HT1080 (cell line): ENCODE data around the gene BMI1.

DNA sequence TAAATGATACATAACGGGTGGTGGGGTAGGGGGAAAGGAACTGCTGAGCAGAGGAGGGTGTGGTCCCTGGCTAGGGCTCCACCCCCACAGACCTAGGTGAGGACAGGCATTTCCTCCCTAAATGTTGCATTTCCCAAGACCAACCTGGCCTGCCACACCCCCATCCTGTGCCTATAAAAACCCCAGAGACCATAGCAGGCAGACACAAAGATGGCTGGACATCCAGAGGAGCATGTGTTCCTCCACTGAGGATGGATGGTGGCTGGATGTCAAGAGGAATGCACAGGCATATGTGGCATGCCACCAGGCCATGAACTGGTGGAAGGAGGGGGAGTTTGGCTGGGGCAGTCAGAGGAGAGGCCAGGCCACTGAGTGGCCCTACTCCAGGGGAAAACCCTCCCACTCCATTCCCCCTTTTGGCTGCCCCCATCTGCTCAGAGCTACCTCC, 104.0 kb downstream of the PLXDC2 start:
RAMPAGE:
- cytosol, long total RNA = no peak
- long total RNA = no peak
- nucleus, long total RNA = no peak

DNA sequence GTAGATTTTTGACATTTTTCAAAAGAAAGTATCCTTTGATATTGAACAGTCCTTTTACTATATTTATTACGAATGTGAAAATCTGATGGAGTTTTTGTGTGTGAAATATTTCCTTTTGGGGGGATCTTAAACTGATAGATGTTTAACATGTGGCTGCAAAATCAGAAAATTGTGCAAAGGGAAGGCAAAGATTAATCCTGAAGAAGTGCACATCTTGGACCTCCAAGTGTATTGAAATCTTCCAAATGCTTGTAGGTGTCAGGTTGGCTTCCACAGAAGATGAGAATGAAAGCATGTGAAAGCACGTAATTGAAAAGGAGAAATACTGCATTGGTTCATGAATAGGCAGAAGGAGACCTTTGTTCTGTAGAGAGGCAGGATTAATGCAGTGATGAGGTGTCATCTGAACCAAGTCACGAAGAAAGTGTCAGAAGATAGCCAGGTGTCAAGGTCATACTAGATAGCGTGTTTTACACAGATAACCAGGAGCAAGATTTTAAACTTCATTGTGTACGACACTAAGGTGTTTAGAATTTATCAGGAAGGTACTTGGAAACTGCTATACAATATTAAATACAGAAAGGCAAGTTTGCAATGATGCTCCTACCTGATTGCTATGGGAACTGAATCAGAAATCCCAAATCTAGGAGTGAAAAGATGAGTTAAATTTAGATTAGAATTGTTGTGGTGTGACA, 193.2 kb downstream of the PLXDC2 start:
RAMPAGE:
- cytosol, long total RNA = no peak
- long total RNA = no peak
- nucleus, long total RNA = no peak

RAMPAGE:
- cytosol, long total RNA = no peak
- long total RNA = no peak
- nucleus, long total RNA = no peak
Observed at GRCh38 chr10:20091569-20091992, 275.3 kb downstream of the PLXDC2 start.

DNA sequence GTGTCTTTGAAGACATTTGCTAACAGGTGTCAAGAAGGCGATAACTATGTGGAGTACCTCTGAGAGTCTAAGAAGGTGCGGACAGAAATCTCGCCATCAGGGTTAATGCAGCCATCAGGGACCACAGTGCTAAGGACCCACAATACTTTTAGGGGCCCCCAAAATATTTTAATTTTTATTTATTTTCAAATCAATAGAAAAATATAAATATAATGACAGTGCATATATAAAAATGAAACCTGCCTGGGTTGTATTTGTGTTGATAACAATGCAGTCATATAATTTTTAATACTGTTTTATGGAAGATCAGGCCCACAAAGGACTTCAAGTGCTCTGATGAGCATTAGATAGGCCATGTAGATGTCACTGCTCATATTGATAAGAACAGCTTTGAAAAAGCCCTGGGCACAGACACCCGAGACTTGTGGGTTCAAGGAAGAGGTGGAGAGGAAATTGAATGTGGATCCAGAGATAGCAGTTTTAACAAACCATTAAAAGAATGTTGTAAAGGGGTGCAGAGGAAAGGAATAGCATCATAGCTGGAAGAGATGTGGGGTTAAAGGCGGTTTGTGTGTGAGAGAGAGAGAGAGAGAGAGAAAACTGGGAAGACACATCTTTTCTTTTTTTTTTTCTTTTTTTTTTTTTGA, 286.9 kb downstream of the PLXDC2 start:
RAMPAGE:
- cytosol, long total RNA = no peak
- long total RNA = no peak
- nucleus, long total RNA = no peak

RAMPAGE:
- cytosol, long total RNA = no peak
- long total RNA = no peak
- nucleus, long total RNA = no peak
Observed at GRCh38 chr10:20929993-20930638, 33.0 kb upstream of the NEBL start.

GRCh38 chr10:21159194-21159702, 262.1 kb upstream of the NEBL start:
RAMPAGE:
- cytosol, long total RNA = no peak
- long total RNA = no peak
- nucleus, long total RNA = no peak

DNA sequence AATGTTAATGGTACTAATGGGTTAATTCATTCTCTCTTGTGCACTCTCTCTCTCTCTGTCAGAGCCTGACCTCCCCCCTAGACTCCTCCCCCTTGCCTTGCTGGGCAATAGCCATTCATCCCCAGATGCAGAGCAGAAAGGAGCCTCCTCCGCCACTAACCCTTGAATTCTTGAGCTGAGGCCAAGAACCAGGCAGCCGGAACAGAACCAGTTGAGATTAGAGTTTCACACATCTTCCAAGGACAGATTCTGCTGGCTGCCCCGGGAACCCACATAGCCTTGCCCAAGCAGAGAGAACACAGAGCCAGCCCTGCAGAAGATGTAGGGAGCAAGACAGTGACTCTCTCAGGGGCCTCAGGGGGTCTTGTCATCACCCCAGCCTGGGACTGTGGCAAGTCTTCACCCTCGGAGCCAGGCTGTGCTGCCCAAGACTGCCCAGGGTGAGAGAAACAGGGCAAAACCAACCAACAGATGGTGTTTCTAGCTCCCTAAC, 209.5 kb downstream of the SKIDA1 start:
RAMPAGE:
- cytosol, long total RNA = no peak
- long total RNA = no peak
- nucleus, long total RNA = no peak

RAMPAGE:
- cytosol, long total RNA = no peak
- long total RNA = no peak
- nucleus, long total RNA = no peak
Observed at GRCh38 chr10:21497128-21497640, 28.3 kb downstream of the SKIDA1 start.

DNA sequence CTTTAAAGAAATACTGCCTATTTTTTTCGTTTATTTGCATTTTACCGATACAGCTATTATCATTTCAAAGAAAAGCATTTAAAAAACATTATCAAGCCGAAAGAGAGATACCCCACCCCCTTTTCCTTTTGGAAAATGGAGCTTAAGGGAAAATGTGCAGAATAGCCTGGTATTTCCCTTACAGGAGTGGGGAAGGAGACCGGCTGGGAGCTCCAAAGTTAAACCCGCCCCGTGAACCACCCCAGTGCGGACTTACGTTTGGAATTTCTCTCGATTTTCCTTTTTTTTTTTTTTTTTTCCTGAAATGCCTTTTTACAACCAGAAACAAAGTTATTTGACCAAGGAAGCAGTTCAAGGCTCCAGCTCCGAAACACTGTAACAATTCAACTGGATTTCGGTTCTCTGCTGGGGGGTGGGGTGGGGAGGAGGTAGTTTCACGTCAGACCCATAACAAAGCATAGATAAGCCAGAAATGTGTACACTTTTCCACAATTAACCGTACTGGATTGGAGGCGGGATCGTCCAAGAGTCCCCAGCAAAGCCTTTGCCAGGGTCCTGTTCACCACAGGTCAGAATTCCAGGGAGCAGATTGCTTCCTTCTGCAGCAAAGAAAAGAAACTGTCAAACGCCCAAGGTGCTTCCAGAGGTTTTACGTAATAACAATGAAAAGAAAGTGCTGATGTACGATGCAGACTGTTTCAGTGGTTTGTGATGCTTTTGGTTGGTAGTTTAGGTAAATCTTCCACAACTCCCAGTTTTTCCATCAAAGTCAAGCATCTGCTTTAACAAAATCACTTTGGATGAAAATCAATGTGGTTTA, 6.7 kb downstream of the SKIDA1 start:
RAMPAGE:
- cytosol, long total RNA = no peak
- long total RNA = no peak
- nucleus, long total RNA = no peak

DNA sequence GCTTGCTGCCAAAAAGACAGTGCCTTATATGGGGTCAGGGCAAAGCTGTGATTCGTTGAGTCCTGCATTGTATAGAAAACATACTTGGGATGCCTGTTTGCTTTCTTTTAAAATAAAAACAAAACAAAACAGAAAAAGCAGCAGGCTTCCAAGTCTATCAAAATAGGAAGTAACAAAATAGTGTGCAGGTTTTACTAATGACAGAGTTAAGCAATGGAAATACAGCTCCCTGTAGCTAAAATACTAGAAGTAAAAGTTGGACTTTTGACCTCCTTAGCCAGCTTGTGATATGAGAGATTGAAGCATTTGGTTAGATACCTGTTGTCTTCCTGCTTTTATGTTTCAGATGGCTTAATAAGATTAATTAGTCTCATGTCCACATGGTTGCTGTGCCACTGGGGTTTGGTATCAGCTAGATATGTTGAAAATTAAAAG, 190.9 kb downstream of the MLLT10 start:
RAMPAGE:
- cytosol, long total RNA = no peak
- long total RNA = no peak
- nucleus, long total RNA = no peak

GRCh38 chr10:22002656-22003610, 597 bp downstream of the DNAJC1 start:
RAMPAGE:
- cytosol, long total RNA = no peak
- long total RNA = no peak
- nucleus, long total RNA = no peak

DNA sequence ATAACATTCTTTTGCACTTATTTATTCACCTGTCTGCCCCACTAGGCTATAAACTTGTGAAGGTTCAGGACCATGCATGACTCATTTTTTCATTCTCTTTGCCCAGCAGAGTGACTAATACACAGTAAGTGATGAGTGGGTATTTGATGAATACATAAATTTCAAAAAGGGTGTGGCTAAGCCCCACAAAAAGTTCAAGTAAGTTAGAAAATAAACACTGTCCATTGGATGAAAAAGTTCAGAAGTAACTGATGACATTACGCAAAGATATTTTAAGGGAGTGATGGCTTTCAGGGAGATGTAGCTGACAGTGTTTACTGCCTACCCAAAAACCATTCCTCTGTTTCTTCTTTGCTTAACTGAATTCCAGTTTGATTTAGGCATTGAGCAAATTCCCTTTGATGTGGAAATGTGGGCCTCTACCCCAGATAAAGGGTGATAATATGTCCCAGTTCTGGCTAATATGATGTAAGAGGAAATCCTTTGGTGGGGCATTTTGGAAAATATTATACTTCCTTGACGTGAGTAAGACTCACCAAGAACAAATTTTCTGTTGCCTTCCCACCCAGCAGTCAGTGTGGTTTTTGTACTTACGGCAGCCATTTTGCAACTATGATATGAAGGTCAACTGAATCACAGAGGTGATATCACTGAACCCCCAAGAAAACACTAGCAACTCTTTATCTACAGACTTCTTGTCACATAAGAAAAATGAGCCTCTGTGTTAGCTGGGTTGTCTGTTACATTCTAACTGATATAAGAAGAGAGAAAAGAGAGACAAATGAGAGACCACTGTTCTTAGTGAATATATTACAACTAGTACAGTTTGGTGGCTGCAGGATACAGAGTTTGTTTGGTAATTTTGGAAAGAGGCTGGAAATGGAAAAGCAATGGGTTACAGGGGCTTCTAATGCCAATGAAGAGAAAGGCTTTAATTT, 29.1 kb upstream of the EBLN1 start:
RAMPAGE:
- cytosol, long total RNA = no peak
- long total RNA = no peak
- nucleus, long total RNA = no peak

DNA sequence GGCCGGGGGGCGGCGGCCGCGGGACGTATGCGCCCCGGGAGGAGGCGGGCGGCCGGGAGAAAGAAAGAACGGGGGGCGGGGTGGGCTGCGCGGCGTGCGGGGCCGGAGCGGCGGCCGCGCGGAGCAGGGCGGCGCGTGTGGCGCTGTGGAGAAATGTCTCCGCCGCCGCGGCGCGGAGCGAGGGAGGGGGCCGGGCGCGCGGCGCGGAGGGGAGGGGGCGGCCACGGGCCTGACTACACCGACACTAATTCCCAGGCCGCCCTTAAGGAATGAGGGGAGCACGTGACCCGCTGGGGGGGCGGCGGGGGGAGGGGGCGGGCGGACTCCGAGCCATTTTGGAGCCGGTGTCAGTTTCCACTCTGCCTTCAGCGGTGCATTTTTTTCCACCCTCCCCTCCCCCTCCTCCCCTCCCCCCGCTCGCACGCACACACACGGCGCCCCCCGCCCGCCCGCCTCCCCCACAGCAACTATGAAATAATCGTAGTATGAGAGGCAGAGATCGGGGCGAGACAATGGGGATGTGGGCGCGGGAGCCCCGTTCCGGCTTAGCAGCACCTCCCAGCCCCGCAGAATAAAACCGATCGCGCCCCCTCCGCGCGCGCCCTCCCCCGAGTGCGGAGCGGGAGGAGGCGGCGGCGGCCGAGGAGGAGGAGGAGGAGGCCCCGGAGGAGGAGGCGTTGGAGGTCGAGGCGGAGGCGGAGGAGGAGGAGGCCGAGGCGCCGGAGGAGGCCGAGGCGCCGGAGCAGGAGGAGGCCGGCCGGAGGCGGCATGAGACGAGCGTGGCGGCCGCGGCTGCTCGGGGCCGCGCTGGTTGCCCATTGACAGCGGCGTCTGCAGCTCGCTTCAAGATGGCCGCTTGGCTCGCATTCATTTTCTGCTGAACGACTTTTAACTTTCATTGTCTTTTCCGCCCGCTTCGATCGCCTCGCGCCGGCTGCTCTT, at the start of gene BMI1:
Gene BMI1 (plus strand): TSS at position 350 of the 942 bp plus-strand sequence.
RAMPAGE:
- cytosol, long total RNA = start-site peak on the plus strand centred at position 708 of the sequence, 128 bp wide, 359 and 520 reads in 2 replicates
- long total RNA = start-site peak on the plus strand centred at position 735 of the sequence, 38 bp wide, 130 reads
- nucleus, long total RNA = no peak

DNA sequence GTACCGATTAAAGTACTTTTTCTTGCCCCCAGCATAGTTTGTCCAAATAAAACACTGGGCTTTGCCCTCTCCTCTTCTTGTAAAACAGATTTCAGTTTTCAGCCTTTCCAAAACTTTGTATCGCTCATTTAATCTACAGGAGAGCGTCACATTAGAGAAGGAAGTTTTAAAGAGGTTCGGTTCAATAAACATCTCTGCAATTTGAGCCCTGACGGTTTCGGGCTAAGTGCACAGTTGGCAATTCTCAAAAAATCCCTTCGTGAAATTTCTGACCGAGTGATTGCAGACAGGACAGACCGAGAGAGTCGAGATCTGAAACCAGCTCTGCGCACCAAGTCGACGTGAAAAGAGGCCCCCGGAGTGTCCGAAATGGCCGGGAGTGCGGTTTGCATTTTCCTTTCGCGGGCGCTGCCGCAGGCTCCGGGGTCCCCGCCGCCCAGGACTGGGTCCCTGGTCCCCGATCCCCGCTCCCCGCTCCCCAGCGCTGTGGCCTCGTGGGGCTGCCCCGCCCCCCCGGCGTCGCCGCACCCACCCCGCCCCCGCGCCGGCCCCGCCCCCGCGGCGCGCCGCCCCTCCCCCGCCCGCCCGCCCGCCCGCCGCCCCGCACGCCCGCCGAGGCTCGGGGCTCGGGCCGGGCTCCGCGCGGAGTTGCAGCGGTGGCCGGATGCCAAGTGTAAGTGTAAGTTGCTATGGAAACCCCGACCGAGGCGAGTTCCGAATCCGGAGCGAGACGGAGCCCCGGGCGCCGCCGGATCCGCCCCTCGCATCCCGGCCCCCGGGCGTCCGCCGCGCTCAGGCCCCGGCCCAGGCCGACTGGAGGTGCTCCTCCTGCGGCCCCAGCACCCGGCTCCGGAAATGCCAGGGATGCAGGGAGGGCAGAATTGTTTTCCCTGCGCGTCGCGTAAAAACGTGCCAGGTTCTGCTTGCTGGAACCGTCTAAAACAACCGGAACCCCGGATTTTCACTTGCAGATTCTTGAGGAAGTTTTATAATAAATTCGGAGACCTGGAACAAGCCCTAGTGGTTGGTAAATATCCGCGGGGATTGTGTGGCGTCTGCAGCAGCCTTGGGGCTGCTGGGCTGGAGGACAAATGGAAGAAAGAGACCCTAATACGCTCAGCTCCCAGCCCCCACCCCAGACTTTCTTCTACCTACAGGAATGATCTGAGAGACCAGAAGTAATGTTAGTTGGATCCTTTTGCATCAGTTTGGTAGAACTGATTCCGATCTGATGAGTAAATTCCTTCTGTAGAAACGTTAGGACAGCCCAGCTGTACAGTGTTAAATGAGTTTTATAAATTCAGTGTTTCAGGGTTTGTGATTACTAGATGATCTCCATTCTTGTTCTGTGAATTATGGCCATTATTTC, 4.6 kb downstream of the BMI1 start:
RAMPAGE:
- cytosol, long total RNA = start-site peak on the plus strand centred at position 738 of the sequence, 294 bp wide, 73 and 407 reads in 2 replicates
- long total RNA = no peak
- nucleus, long total RNA = no peak

RAMPAGE:
- cytosol, long total RNA = no peak
- long total RNA = no peak
- nucleus, long total RNA = no peak
Observed at GRCh38 chr10:22437193-22438424, 92.3 kb downstream of the SPAG6 start.

RAMPAGE:
- cytosol, long total RNA = no peak
- long total RNA = no peak
- nucleus, long total RNA = no peak
Observed at GRCh38 chr10:22475671-22476629, 130.7 kb downstream of the SPAG6 start.

DNA sequence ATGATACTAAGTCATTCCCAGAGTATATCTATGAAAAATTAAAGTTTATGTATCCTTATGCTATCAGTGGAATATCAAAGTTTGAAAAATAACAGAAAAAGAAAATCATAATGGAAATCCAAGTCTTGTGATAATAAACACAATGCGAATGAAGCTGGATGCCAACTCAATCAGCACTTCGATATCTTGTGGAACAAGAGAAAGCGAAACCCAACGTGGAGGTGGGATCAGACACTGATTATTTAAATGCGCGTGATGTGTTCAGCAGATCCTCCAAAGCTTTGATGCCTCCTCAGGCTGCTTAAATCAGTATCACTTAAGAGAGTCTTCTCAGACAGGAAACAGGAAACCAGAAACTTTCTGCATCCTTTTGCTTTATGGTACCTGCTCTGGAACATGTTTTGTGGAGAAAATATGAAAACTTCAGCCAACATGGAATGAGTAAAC, 102.7 kb downstream of the PIP4K2A start:
RAMPAGE:
- cytosol, long total RNA = no peak
- long total RNA = no peak
- nucleus, long total RNA = no peak

DNA sequence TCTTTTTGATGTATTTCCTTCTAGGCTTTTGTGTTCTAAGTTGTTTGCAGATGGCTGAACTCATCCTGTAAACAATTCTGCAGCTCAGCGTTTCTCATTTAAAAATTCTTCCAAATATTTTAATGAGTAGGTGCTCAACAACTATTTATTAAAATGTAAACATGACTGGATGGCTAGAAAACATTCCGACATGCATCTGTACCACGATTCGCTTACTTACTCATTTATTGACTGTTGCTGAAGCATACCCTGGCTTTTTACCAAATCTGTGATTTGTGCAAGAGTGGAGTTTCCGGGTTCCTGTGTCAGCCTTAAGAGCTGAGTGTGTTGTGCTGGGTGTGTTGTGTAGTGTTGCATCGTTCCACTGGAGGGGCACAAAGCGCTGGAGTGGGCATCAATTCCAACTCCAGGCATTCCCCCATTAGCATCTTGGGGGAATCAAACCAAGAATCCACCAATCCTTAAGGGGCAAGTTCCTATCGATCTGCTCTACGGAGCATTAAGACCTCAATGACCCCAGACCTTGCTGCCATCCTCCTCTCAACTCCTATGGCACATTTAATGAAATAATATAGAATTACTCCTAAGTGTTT, 58.7 kb downstream of the PIP4K2A start:
RAMPAGE:
- cytosol, long total RNA = no peak
- long total RNA = no peak
- nucleus, long total RNA = no peak

RAMPAGE:
- cytosol, long total RNA = no peak
- long total RNA = no peak
- nucleus, long total RNA = no peak
Observed at GRCh38 chr10:24119907-24120171, 89.1 kb upstream of the KIAA1217 start.

DNA sequence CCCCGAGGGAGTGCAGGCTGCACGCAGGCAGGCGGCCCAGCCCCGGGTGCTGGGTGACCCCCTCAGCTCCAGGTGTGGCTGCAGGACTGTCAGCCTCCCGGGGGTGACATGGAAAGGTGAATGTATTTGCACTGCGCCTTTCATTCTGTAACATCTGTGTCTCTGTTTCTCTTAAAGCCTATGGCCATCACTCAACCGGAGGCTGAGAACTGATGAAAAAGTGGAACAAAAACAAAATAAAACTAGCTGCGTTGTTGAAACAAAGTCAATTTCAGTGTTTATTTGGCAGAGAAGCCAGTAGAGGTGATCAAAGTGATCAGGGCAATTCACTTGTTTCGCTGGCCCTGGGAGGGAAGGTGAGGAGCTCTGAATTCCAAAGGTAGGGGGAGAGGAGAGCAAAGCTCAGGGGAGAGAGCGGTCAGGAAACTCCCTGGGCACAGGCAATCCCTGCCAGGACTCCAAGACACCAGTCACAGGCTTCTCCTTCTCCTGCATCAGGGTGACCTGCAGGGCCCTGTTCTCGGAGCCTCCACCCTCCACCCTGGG, 6.9 kb upstream of the KIAA1217 start:
RAMPAGE:
- cytosol, long total RNA = no peak
- long total RNA = no peak
- nucleus, long total RNA = no peak